A549 (cell line): ENCODE measurements around a stretch of chr4.

DNA sequence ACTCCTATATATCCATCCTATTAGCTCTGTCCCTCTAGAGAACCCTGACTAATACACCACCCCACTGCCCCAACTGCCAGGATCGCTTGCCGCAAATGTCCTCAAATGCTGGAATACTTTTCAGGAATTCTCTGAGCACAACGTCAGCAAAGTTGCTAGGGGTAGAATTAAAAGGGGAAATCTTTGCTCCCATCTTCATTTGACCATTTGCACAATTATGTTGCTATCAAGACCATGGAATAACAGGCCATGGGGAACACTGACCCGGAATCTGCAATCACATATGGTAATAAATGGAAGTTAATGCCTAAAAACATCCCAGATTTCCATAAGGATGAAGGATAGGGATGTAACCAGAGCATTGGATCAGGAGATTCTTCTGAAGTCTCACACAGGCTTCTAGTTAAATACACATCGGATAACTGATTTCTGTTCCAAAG is 29.4 kb downstream of the ACSL1 start:
- PRO-cap: no peak
CAGE:
- cytosol, long polyA plus RNA: no peak
- long polyA plus RNA: no peak
- nucleus, long polyA plus RNA: no peak

DNA sequence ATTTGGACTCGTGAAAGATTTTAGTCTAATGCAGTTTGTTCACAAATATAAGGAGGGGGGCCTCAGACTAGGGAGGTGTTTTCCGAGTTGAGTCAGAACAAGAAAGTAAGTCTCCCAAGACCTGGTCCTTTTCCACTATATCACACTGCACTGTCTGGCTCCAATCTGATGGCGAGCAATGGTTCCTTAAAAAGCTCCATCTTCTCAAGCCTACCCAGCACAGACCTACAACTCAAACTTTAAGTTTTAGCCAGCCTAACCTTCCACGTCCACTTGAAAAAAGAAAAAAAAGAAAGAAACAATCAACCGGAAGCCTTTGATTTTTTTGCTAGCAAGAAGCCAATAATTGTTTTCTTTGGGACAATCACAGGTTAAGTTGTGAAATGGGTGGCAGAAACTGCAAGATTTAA is 1.2 kb downstream of the ACSL1 start:
- PRO-cap: no peak
CAGE:
- cytosol, long polyA plus RNA: no peak
- long polyA plus RNA: no peak
- nucleus, long polyA plus RNA: no peak

GRCh38 chr4:184897711-184898754 is 72.3 kb upstream of the ACSL1 start:
- PRO-cap: no peak
CAGE:
- cytosol, long polyA plus RNA: no peak
- long polyA plus RNA: no peak
- nucleus, long polyA plus RNA: no peak

DNA sequence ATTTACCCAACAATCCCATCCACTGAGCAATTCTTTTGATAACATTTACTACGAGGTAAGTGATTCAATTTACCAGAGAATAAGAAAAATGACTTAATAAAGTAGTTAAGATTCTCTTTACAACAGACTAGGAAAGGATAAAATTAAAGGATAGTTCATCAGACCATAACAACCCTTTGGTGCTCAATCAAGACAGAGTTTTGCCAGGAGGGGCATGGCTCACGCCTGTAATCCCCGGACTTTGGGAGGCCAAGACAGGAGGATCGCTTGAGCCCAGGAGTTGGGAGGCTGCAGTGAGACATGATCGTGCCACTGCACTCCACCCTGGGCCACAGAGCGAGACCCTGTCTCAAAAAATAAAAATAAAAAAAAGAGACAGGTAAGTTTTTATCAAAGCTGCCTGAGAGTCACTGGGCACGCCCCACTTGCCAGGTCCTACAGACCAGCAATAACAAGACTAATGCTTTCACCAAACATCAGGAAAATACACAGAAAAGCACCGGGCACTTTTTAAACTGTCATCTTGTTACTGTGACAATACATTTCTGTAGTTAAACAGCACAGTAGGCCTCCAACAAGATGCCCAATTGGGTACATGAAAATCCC is 847 bp downstream of the CFAP97 start:
- PRO-cap: no peak
CAGE:
- cytosol, long polyA plus RNA: no peak
- long polyA plus RNA: no peak
- nucleus, long polyA plus RNA: no peak

DNA sequence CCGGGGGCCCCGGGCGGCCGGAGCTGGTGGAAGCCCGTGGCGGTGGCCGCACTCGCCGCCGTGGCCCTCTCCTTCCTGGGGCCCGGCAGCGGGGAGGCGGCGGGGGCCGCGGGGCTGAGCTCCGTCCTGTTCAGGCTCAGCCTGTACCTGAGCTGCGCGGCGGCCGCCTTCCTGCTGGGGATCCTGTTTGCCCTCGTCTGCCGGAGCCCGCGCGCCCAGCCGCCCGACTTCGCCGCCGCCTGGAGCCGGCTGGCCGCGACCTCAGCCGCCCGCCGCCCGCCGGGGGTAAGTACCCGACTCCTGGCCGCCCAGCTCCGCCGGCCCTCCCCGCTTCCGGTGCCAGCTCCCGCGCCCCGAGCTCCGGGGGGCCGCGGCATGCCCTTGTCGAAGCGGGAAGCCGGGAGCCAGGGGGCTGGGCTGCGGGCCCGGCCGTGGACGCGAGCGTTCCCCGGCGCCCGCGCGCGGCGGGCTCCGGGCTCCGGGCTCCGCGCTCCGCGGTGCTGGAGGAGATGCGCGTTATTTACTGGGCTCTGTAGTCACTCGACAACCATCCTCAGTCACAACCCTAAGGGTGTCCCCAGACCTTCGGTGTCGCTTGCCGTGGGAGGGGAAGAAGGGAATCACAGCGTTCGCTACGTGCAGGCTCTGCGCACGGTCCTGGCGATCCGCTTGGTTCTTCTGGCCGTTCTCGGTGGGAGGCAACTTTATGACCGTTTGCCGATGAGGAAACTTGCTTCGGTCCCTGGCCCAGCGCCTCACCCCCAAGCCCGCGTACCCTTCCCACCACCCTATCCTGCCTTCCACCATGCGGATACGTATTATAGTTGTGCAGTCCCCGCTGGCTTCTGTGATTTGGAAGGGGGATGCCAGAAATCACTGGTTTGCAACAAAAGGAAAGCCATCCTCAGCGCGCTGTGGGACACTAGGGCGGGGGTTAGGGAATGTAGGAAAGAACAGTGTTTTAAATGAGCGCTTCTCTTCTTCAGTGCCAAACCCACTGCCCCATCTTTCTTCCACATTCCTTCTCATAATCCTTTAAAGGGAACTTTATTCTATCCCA is 903 bp downstream of the SNX25 start:
- PRO-cap: no peak
CAGE:
- cytosol, long polyA plus RNA: no peak
- long polyA plus RNA: no peak
- nucleus, long polyA plus RNA: no peak

- PRO-cap: no peak
CAGE:
- cytosol, long polyA plus RNA: no peak
- long polyA plus RNA: no peak
- nucleus, long polyA plus RNA: no peak
These were observed 89.6 kb downstream of the LRP2BP start for GRCh38 chr4:185306021-185306561.

- PRO-cap: no peak
CAGE:
- cytosol, long polyA plus RNA: no peak
- long polyA plus RNA: no peak
- nucleus, long polyA plus RNA: no peak
These were observed 16.0 kb downstream of the LRP2BP start for GRCh38 chr4:185379599-185380168.

DNA sequence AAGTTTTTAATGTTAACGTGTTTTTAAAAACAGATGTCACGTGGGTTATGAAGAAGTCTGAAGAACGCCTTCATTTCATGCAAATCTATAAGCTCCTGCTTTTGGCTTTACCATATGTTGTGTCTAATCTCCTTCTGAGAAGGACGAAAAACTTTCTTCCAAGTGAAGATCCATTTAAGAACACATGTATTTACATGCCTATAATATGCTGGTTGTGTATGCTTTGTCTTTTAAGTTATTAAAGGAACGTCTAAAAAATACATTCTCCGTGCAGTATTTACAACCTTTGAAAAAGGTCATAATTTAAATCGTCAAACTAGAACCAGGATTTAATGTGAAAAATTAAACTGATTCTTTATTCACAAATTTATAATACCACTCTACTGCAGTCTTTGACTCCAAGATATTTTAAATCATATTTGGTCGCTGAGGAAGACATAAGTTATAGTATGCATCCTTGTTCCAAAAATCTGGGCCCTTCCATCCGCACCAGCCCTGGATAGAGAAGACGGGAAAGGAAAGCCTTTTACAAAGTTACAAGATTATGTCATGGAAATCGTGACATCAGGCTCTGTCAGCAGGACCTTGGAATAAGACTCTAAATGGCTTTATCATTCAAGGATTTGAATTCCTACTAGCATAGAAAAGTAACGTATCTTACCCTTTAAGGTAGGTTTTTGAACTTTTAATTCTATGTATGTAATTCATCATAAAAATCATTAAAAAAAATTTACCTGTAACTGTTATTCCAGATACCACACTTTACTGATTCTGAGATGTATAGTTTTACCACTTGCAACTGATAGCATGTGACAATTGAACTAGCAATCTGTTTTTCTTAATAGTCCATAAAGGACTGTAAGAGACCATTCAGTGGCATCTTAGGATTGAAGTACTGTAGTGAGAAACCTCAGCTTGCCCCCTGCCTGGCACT is 3.6 kb downstream of the ANKRD37 start:
- PRO-cap: no peak
CAGE:
- cytosol, long polyA plus RNA: no peak
- long polyA plus RNA: no peak
- nucleus, long polyA plus RNA: no peak

GRCh38 chr4:185508128-185508787 is 27.0 kb downstream of the PDLIM3 start:
- PRO-cap: no peak
CAGE:
- cytosol, long polyA plus RNA: no peak
- long polyA plus RNA: no peak
- nucleus, long polyA plus RNA: no peak

GRCh38 chr4:185567856-185568200 is 32.5 kb upstream of the PDLIM3 start:
- PRO-cap: no peak
CAGE:
- cytosol, long polyA plus RNA: no peak
- long polyA plus RNA: no peak
- nucleus, long polyA plus RNA: no peak

DNA sequence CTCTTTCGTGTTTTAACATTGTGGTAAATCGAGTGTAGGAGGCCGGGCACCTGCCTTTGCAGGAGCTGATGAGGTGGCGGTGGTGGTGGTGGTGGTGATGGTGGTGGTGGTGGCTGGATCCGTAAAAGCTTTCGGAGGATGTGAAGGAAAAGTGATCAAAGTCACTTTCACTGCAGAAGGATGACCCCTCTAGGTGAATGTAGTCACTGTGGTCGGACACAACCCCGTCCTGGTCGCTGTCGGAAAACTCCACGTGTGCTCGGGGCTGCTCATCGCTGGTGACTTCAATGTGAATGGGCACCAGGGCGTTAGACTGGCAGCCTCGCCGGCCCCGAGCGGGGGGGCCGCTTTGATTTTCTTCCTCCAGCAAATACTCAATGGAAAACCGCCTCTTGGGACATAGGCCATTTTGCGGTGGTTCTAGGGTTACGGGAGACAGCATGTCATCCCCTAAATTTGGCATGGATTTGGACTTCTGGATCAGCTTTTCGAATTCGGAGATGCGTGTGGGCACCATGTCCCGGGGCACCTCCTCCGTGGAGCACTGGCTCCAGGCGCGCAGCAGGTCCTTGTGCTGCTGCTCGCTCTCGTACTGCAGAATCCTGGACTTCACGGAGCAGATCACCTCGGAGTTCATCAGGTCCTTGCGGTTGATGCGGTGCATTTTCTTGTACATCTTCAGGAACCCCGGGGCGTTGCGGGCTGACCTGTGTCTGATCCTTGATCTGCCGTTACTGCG is 88.2 kb upstream of the PDLIM3 start:
- PRO-cap: no peak
CAGE:
- cytosol, long polyA plus RNA: no peak
- long polyA plus RNA: no peak
- nucleus, long polyA plus RNA: no peak

GRCh38 chr4:185651085-185651806 is 115.9 kb upstream of the PDLIM3 start:
- PRO-cap: no peak
CAGE:
- cytosol, long polyA plus RNA: no peak
- long polyA plus RNA: no peak
- nucleus, long polyA plus RNA: no peak

GRCh38 chr4:185711803-185712930 is 99.8 kb downstream of the SORBS2 start:
- PRO-cap: no peak
CAGE:
- cytosol, long polyA plus RNA: no peak
- long polyA plus RNA: no peak
- nucleus, long polyA plus RNA: no peak

DNA sequence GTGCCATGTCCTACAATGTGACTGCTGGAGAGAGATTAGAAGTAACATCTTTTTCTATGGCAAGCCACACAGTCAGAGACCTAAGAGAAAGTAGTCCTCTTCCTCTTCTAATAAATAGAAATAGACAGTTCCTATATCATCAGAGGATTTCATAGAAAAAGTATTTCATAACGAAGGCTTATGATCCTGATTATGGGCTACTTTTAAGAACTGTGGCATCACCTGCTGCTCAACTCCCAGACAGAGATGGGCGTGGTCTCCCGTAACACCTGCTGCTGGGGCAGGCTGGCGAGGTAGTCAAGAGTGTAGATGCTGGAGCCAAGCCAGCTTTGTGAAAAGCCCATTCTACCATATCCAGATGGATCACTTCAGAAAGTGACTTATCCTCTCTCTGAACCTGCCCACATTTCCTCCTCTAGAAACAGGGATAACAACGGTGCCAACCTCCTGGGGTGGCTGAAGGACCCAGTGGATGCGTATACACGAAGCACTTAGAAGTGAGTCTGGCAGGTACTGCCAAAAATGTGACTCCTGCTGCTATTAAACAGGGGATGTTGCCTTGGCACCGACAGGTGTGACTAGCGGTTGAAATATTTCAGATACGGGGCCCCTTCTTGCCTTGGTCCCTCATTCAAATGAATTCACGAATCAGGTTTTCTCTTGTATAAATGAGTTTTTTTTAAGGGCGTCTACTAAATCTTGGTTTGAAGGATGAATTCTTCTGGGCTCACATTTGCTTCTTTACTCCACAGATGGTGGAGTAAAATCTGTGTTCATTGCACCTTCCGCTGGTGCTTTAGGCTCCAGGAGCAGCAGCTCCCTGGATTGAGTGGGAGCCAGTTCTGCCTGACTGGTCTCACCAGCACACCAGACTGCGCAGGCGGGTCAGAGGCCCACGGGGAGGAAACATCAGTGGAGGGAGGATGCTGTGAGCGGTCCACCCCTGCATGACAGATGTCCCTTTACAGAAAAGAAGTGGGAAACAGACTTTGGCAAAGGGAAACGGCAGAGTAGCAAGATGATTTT is 95.8 kb downstream of the SORBS2 start:
- PRO-cap: no peak
CAGE:
- cytosol, long polyA plus RNA: no peak
- long polyA plus RNA: no peak
- nucleus, long polyA plus RNA: no peak

DNA sequence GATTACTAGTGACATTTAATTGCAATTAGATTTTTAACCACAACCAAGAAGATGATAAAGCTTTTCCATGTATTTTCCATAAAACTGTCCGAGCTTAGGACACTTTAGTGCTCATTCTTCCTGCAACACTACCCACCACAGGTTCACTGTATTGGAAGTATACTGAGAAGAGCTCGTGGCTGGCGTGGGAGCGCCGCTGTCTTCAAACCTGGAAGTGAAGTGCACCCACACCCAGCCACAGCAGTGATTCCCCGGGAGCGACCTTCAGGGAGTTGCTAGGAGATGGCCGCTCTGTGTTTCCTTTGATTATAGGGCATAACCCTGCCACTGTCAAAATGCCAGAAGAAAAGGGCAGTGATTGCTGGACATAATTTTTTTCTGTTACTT is 95.0 kb downstream of the SORBS2 start:
- PRO-cap: no peak
CAGE:
- cytosol, long polyA plus RNA: no peak
- long polyA plus RNA: no peak
- nucleus, long polyA plus RNA: no peak

- PRO-cap: no peak
CAGE:
- cytosol, long polyA plus RNA: no peak
- long polyA plus RNA: no peak
- nucleus, long polyA plus RNA: no peak
These were observed 90.8 kb downstream of the SORBS2 start for GRCh38 chr4:185721198-185721666.

GRCh38 chr4:185758243-185759124 is 53.5 kb downstream of the SORBS2 start:
- PRO-cap: no peak
CAGE:
- cytosol, long polyA plus RNA: no peak
- long polyA plus RNA: no peak
- nucleus, long polyA plus RNA: no peak

DNA sequence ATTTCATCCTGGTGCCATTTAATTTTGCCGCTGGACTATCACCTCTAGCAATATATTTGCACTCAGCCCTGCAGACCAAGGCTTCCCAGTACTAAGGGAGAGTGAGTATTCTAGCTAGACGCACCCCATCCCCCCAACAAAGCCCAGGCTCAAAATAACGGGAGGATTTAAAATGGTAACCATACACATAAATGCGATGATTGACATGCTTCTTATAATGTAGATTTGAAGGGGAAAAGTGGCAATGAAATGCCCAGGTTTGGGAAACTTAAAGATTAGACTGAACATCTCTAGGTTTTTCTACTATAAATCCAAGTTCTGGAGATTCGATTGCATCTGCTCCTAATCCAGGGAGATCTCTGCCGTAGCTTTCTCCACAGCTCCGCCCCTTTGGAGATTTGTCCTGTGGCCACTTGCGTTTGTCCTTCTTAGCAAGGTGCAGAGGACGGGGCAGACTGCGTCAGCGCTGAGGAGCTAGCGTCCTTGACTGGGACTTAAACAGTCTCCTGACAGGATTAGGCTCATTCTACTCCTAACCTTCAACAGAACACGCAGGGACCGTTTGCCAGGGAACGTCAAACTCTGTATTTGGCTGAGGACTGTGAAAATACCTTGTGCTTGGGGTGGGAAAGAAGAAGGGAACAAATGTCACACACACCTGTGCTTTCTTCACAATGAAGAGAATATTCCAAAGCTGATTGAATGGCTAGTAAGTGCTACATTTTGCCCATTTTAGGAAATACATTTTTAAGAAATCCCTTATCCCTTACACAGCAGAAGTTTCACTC is 38.7 kb downstream of the SORBS2 start:
- PRO-cap: no peak
CAGE:
- cytosol, long polyA plus RNA: no peak
- long polyA plus RNA: no peak
- nucleus, long polyA plus RNA: no peak

DNA sequence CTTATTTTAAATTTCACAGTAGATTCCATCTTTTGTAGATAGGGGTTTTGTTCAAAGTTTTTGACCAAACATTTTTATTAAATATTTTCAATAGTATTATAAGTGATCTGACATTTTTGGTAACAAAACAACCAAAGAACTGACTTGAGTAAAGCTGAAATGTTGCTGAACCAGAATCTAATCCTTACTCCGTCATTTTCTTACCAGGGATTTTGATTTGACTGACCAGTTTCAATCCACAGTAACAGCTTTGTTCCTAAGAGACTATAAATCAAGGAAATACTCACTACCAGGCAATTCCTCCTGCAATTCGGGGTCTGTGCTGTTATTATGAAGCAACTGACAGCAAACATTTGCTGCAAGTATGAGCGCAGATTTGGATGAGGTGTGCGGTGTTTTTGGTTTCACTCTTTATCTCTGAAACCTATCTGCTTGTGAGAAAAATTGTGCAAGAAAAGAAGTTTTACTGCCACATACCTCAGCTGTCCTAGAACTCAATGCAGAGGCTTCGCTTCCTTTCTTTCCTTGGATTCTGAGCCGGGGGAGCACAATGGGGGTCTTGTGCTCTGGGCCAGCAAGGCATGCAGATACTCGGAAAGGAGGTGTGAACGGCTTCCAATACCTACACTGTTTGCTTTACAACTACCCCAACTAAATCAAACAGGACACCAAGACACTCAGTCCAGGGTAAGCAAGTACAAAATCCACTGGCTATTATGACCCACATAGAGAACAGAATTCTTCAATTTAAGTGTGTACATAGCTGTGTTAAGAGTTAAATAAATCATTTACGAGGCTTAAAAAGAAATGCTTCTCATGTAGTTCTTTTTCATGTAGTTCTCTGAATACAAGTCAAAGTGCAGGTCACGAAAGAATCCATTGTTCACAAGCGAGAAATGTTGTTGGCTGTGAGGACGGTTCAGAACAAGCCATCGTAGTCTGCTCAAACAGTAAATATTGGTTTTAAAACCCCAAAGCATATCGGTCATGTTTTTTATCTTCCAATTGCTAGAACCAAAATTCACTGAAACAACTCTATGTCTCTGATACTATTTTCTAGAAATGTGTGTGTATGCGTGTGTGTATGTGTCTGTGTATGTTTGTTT is 1.2 kb downstream of the SORBS2 start:
- PRO-cap: no peak
CAGE:
- cytosol, long polyA plus RNA: no peak
- long polyA plus RNA: no peak
- nucleus, long polyA plus RNA: no peak

DNA sequence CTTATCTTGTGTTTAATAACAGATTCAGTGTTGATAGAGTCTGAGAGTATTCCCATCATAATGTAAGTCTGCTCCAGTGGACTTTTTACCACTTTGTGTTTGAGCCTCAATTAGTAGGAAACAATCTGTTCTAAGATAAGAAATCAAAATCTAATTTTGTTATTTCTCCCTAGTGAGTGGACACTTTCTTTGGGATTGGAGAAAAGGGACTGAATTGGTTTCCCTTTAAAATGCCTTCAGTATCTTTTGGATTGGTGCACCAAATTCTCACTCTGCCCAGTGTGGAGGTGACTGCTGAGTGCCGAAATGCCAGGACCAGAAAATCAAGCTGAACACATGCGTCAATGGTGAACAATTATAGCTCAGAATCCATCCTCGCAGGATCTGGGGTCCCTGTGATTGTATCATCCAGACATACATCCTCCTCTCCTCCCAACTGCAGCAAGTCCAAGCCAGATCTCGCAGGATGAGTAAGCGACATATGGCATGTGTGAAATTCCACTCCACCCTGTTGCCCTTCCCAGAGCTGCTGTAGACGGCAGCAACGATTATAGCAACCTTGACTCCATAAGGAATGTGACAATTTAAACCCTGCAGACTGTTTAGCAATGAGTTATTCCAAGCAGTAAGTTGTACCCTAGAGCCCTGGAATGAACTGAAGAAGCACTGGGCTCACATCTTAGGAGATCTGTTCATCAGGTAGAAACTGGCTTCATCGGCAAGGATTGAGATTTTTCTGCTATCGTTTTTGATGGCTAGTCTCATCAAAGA is 35.3 kb upstream of the SORBS2 start:
- PRO-cap: no peak
CAGE:
- cytosol, long polyA plus RNA: no peak
- long polyA plus RNA: no peak
- nucleus, long polyA plus RNA: no peak